Colic lymph node (tissue), 1 donor: ENCODE measurements around a stretch of chr10.

- PRO-cap = no peak
Observed at GRCh38 chr10:30458783-30459561, 25.0 kb downstream of the MAP3K8 start.

DNA sequence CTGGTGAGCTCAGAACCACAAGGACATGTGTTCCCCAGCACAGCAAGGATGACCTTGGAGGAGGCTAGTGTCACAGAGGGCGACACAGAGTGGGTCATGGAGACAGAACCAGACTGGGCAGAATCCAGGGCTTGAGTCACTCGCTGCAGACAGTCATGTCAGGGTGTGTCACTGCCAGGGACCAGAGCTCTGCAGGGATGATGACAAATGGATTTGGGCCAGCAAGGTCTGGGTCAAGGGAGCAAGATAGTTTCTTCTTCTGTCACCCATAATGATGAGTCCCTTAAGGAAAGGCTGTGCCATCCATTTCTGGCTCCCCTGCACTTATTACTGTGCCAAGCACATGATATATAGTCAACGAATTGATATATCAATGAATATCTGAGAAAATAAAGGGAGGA, 60.3 kb downstream of the MAP3K8 start:
- PRO-cap = no peak

- PRO-cap = no peak
Observed at GRCh38 chr10:30497712-30498031, 63.7 kb downstream of the MAP3K8 start.

- PRO-cap = no peak
Observed at GRCh38 chr10:30552947-30553574, 76.5 kb downstream of the LYZL2 start.

- PRO-cap = no peak
Observed at GRCh38 chr10:30705664-30706372, 76.3 kb upstream of the LYZL2 start.

- PRO-cap = no peak
Observed at GRCh38 chr10:30804601-30805095, 175.1 kb upstream of the LYZL2 start.

GRCh38 chr10:30816103-30816641, 186.6 kb upstream of the LYZL2 start:
- PRO-cap = no peak

- PRO-cap = no peak
Observed at GRCh38 chr10:30818669-30819392, 189.3 kb upstream of the LYZL2 start.

GRCh38 chr10:30858631-30859071, 173.0 kb downstream of the ZNF438 start:
- PRO-cap = no peak

DNA sequence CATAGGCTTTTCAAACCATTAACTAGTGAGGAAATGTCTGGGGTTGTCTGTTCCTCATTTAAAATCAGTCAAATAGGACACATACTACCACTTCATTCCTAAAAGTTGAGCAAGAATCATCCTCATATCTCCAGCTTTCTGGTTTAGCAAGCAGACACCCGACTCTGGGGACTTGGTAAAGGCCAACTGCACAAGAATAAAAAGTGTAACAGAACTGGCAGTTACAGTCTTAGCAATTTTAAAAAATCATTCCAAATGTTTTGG, 60.9 kb downstream of the ZNF438 start:
- PRO-cap = no peak

DNA sequence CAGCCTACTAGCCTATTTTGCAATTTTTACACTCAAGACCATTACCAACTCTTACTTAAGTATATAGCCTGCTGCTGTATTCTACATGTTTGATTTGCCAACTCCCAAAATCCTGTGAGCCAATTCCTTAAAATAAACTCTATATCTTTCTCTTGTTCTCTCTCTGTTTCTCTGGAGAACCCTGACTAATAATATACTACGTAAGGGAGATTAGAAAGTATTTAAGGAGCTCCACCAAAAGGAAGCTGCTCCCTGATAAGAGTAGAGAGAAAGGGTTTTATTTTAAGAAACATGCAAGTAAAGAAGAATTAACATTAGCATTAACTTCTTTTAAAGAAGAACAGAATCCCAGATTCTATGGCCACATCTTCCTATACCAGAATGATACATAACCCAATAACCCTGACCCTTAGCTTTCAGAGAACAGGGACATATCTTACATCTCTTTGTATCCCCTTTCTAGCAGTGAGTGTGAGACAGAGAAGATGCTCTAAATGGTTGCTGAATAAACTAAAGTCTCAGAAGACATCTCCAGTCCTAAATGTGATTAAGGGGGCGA, 42.5 kb downstream of the ZNF438 start:
- PRO-cap = no peak

GRCh38 chr10:31007629-31008171, 24.0 kb downstream of the ZNF438 start:
- PRO-cap = no peak

- PRO-cap = no peak
Observed at GRCh38 chr10:31014195-31014884, 17.3 kb downstream of the ZNF438 start.

GRCh38 chr10:31363943-31364371, 44.9 kb downstream of the ZEB1 start:
- PRO-cap = no peak

- PRO-cap = no peak
Observed at GRCh38 chr10:31927620-31928138, 952 bp downstream of the ARHGAP12 start.

DNA sequence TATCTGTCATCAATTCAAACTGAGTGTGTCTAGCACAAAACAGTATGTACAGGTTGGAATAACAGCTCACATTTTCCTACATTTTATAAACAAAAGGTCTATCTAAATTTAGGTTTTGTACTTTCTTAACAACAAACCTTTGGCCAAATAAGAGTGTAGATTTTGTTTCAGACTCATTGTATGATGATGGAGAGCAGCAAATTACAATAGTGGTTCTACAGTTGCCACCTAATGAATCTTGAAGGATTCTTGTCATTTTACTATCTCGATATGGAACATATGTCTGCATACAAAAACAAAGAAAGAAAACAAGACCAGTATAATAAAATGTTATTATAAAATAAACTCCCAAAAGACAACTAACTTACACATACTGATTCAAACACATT, 20.8 kb downstream of the KIF5B start:
- PRO-cap = no peak

- PRO-cap = bidirectional peak, plus-strand start at chr10:32055592, minus-strand start at chr10:32055586; bidirectional peak, plus-strand start at chr10:32056055, minus-strand start at chr10:32055980; bidirectional peak, plus-strand start at chr10:32056190, minus-strand start at chr10:32056191
Observed at GRCh38 chr10:32055248-32056296, 653 bp downstream of the KIF5B start.

DNA sequence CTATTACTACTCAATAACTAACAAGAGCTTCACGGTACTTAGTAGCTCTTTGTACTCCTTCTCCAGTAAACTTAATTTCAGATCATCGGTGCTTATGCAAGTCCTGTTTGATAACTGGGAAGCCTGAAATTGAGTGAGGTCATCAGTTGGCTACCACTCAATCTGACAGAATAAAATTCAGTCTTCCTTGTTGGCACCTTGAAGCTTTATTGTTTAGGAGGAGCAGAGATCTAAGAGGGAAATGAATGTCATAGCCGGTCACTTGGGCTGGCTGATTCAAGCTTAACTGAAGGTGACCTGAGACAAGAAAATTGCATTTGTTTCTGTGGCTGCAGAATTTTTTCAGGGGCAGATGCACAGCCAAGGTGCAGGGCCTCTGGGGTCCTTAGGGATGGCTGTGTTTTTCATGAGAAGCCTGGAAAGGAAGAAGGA, 84.8 kb upstream of the KIF5B start:
- PRO-cap = no peak

- PRO-cap = bidirectional peak, plus-strand start at chr10:32332606, minus-strand start at chr10:32332364
Observed at GRCh38 chr10:32332183-32332837, 14.6 kb downstream of the EPC1 start.

DNA sequence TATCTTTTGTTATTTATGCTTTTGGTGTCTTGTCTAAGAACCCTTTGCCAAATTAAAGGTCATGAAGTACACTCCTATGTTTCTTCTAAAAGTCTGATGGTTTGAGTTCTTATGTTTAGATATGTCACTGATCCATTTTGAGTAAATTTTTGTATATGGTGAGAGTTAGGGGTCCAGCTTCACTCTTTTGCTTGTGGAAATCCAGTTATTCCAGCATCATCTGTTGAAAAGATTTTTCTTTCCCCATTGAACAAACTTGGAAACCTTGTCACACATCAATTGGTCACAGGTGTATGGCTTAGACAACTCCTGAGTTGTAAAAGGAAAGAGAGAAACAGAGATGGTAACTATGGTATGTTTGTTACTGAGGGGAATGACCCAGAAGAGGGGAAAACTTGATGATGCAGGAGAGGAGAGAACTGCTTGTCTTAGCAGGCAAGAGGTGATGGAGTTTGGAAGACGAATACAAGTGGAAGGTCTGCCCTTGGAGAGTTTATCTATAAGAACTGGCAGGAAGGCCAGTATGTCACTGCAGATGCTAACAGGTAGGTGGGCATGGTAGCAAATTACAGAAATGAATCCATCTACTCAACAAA, 61.6 kb downstream of the ITGB1 start:
- PRO-cap = no peak